Cytotoxic T cell (primary cell): ENCODE results near the genes KIF2A and SREK1IP1.

GRCh38 chr5:60528943-60529456, 171.0 kb downstream of the DEPDC1B start:
- PRO-cap, 2 experiments, result no peak in any of the 2 experiments

- PRO-cap, 2 experiments, result no peak in any of the 2 experiments
Observed at GRCh38 chr5:60634811-60635163, 65.2 kb downstream of the DEPDC1B start.

- PRO-cap, 2 experiments, result no peak in any of the 2 experiments
Observed at GRCh38 chr5:60907616-60908540, 37.0 kb downstream of the ERCC8 start.

- PRO-cap, 2 experiments, result peak in 2 of 2 experiments; most common minus-strand start chr5:60945831 (in 2)
Observed at GRCh38 chr5:60945301-60946463, 677 bp downstream of the NDUFAF2 start.

DNA sequence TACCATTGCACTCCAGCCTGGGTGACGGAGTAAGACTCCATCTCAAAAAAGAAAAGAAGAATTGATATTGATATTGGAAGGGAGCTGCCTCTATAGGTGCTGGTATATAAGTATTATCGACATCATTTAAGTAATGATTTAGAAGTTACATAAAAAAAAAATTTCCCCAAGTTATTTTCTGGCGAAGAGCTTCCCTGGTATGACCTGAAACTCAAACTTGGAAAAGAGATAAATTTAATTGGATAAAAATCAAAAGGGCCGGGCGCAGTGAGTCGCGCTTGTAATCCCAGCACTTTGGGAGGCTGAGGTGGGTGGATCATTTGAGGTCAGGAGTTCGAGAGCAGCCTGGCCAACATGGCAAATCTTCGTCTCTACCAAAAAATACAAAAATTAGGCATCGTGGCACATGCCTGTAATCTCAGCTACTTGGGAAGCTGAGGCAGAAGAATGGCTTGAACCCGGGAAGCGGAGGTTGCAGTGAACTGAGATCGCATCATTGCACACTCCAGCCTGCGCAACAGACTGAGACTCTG, 4.2 kb downstream of the ZSWIM6 start:
- PRO-cap, 2 experiments, result no peak in any of the 2 experiments

DNA sequence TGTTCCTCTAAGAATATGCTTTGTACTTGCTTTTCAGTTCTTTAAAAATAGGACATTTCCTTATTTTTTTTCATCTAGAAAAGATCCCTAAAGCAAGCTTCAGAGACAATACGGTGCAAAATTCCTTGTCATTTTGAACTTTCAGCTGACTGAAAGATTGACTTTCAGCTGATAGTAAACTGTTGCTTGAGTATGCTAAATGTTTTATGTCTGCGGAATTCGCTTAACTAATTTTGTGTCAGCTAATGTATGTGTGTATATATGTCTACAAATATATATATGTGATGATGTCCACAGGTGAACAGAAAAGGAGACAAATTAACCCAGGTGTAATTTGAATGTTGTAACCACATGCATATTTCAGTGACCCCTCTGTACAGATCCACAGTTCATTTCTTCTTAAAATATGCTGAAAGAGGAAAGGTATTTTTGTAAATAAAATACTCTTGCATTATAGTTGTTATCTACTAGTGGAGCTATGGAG, 8.1 kb downstream of the ZSWIM6 start:
- PRO-cap, 2 experiments, result no peak in any of the 2 experiments

GRCh38 chr5:61413857-61414356, 81.8 kb downstream of the ZSWIM6 start:
- PRO-cap, 2 experiments, result no peak in any of the 2 experiments

DNA sequence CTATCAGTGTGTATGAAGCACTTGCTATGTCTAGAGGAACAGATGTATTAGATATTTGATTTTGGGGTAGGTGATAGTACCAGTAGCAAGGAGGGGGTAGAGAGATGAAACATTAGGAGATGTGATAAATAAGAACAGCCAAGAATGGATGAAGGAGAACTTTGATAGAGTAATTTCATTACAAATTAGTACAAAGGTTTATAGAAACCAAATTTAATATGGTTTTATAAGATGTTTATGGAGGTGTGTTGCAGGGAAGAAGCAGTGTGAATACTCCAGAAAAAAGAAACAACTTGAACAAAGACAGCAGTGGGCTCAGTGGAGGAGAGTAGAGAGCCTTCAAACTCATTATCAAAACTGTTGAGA, 167.3 kb downstream of the ZSWIM6 start:
- PRO-cap, 2 experiments, result no peak in any of the 2 experiments

- PRO-cap, 2 experiments, result peak in 1 of 2 experiments; most common plus-strand start chr5:61534710 (in 1)
Observed at GRCh38 chr5:61534432-61534888, 202.4 kb downstream of the ZSWIM6 start.

DNA sequence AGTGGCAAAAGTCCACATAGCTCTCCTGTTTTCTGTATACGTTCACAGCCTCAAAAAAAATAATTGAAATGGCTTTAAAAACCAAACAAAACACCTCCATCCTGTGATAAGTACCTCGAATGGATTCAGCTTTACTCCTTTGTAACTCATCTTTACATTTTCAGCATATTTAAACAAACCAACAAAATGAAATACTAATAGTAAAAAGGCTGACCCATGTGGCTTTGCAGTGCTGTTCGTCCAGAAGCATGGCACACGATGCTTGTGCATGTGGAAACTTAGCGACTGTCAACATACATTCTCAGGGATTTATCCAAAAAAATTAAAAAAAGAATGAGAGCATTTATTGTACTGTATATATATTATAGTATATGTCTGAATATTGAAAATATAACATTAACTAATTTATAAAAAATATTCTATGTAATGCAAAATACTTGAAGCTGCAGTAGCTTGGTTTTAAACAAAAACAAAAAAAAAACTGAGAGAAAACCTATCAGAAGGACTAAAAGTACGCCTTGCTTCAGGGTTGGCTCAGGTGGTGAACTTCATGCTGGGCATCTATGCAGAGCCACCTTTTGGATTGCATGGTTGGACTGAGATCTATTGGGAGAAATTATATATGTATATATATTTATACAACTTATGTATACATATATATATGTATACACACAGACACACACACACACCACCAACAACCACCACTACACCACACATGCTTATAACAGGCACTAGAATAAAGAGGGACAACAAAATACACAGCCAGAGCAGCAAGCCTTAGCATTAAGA, 212.7 kb downstream of the ZSWIM6 start:
- PRO-cap, 2 experiments, result no peak in any of the 2 experiments

- PRO-cap, 2 experiments, result no peak in any of the 2 experiments
Observed at GRCh38 chr5:62265503-62265835, 40.5 kb upstream of the KIF2A start.

- PRO-cap, 2 experiments, result no peak in any of the 2 experiments
Observed at GRCh38 chr5:62287162-62287766, 18.7 kb upstream of the KIF2A start.

DNA sequence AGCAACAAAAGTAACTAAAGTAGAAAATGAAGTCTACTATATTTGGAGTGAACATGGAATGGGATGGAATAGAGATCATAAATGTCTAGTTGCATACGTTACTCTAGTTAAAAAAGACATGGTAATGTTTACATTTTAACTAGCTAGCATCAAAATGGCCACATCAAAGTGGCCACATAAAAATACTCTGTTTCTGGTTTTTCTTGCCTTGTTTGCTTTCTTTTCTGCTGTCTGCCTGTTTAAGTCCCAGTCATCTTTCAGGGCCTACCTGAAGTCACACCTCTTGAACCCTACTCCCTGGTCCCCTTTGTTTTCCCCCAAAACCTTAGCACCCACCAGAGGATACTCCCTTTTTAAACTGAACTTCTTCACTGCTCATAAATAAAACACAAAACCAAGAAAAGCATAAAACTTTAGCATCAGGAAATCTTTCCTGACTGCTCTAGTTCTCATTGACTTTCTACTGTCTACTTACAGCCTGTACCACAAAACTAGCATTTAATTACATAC, 6.3 kb upstream of the KIF2A start:
- PRO-cap, 2 experiments, result no peak in any of the 2 experiments

DNA sequence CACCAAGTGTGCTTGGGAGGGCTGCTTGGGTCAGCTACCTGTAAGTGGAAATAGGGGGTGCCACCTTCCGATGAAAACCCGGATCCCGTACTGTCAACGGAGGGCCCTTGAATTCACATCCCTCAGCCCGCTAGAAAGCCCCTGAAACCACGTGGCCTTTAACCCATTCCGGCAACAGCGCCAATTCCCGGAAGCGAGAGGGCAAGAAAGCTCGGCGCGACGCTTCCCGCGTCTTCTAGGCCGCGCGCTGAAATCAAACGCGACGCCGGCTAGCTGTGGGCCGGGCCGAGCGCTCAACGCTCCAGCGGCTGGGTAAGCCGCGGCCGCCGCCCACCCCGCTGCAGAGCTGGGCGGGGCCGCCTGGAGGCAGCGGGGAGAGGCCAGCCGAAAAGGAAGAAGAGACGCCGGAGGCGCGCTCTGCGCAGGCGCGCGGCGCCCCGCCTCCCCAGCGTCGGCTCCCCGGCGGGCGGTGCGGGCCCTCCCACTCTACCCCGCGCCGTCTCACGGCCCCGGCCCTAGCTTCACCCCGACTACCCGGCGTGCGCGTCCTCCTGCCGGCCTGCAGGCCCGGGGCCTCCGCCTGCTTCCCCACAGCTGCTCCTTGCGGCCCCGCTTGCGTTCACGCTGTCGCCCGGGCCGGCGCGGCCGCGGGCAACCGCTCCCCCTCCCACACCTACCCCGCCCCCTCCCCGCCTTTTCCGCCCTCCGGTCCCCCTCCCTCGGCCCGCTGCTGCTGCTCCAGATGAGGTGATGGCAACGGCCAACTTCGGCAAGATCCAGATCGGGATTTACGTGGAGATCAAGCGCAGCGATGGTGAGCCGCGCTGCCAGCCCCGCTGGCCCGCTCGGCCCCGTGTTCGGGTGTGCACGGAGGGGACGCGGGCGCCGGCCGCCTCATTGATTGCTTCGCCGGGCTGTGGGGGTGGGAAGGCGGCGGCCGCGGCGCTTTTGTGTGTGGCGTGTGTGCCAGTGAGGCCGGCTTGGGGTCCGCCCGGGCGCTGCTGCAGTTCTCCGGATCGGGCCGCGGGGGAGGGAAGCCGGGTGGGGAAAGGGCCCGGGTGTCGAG, at the start of gene KIF2A:
TSS of gene KIF2A (plus strand) at position 484 of the 1,066 bp plus-strand sequence.
- PRO-cap, 2 experiments, result peak in 2 of 2 experiments; most common plus-strand start position 183 of the sequence (in 2); most common minus-strand start position 92 of the sequence (in 2)

GRCh38 chr5:64164177-64164482, 1.5 kb upstream of the RNF180 start:
- PRO-cap, 2 experiments, result no peak in any of the 2 experiments

GRCh38 chr5:64768315-64768828, at the start of gene SREK1IP1:
Gene SREK1IP1 (minus strand): TSS chr5:64768691.
- PRO-cap, 2 experiments, result peak in 2 of 2 experiments; most common minus-strand start chr5:64768691 (in 2)

DNA sequence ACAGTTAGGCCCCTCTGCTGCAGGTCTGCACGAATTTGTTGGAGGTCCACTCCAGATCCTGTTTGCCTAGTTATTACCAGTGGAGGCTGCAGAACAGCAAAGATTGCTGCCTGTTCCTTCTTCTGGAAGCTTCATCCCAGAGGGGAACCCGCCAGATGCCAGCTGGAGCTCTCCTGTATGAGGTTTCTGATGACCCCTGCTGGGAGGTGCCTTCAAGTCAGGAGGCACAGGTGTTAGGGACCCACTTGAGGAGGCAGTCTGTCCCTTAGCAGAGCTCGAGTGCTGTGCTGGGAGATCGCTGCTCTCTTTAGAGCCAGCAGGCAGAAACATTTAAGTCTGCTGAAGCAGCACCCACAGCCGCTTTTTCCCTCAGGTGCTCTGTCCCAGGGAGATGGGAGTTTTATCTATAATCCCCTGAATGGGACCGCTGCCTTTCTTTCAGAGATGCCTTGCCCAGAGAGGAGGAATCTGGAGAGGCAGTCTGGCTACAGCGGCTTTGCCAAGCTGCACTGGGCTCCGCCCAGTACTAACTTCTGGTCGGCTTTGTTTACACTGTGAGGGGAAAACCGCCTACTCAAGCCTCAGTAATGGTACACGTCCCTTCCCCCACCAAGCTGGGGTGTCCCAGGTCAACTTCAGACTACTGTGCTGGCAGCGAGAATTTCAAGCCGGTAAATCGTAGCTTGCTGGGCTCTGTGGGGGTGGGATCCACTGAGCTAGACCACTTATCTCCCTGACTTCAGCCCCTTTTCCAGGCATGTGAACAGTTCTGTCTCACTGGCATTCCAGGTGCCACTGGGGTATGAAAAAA, 170.8 kb downstream of the CWC27 start:
- PRO-cap, 2 experiments, result no peak in any of the 2 experiments

DNA sequence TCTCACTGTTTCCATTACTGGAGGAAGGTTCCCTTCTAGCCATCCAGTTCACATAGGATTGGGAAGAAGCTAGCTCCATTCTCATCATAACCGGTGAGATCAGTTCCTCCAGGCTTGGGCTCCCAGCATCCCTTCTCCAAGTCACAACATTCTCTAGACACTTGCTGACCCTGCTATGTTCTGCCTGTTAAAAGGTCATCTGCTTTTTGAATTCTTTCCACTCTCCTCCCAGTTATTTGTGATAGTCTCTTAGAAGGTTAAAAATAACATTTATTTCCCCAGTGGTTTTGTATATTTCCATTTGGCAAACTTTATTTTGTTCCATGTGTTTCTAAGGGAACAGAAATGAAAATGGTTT, 269.5 kb downstream of the CWC27 start:
- PRO-cap, 2 experiments, result no peak in any of the 2 experiments

DNA sequence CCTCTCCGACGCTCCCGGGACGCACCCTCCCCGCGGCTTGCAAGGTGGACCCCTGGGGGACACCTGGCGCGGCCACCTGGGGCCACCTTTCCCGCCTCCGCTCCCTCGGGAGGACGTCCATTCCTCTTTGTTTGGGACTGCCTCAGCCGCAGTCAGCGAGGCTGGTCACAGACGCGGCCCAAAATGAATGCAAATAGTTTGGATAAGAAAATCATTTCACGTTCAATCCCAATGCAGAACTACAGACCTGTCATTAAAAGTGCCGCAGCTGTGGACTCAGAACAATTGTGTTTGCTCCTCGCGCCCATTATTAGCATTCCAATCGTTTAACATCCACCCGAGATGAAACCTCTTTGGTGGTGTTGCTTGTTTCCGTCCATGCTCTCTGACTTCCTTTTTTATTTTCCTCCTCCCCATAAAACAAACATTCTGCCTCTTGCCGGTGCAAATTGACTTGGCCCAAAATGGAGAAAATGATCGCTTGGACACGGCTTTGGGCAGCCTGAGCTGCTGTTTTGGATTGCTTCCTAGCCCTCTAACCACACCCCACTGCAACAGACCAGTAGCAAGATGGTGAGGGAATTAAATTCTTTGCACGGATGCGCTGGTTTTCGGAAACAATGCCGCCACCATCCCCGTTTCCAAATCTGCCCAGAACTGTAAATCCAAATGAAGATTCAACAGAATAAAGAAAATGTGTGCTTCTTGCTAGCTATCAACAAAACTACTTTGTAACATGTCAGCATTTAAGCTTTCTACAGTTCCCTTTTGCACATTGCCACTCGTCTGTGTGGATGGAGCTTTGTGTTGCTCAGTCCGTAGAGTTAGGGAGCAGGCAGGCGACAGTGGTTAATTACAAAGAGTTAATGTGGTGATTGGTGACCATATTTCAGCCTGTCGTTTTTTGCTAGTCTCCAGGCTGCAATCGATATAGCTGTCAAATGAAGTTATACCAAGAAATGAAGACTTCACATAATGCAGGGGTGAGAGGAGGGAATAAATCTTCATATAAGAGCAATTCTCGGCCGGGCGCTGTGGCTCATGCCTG, 829 bp downstream of the NLN start:
- PRO-cap, 2 experiments, result no peak in any of the 2 experiments

- PRO-cap, 2 experiments, result no peak in any of the 2 experiments
Observed at GRCh38 chr5:65812557-65813188, 90.7 kb downstream of the NLN start.